LHCN-M2 (cell line): ENCODE measurements around a stretch of chr16.

GRCh38 chr16:20740305-20740856 lies 1.2 kb downstream of the THUMPD1 start:
- RAMPAGE, long total RNA = no peak

GRCh38 chr16:21501514-21502538 lies 97.6 kb upstream of the METTL9 start:
- RAMPAGE, long total RNA = no peak

GRCh38 chr16:21644660-21645030 lies 7.8 kb downstream of the IGSF6 start:
- RAMPAGE, long total RNA = no peak

DNA sequence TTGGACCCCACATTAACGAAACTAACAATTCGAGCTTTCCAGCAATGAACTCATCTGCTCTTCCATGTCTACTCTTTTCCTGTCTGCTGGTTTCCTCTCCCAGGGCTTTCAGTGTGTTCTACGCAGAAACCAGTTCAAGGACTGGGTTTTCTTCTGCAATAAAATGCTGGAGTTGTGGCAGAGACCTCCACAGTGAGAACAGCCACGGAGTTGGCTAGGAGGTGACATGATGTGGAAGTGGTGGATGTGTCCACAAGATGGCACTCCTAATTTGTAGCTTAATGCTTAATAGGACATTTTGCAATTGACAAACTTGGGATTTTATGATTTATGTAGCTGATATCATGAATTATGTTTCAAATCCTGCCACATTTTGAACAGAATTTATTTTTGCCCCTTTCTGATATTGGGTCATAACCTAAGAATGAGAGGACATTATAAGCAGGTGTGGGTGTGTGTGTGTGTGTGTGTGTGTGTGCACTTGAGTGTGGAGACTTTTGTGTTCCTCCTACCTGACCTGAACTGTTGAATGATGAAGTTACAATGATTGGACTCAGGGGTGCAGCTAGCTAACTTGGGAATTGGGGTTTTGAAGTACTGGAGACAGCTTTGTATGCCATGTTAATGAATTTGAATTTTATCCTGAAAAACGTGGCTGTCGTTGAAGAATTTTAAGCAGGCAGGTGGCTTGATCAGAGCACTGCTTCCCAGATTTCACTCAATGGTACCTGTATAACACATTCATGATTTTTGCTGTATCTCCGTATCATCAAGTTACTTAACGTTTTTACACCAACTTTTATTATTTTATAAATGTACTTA lies 2.0 kb upstream of the UQCRC2 start:
- RAMPAGE, long total RNA = no peak

GRCh38 chr16:21978912-21979373 lies 22.0 kb downstream of the PDZD9 start:
- RAMPAGE, long total RNA = no peak

- RAMPAGE, long total RNA = no peak
Observed at GRCh38 chr16:22199553-22199984, 6.5 kb upstream of the EEF2K start.

DNA sequence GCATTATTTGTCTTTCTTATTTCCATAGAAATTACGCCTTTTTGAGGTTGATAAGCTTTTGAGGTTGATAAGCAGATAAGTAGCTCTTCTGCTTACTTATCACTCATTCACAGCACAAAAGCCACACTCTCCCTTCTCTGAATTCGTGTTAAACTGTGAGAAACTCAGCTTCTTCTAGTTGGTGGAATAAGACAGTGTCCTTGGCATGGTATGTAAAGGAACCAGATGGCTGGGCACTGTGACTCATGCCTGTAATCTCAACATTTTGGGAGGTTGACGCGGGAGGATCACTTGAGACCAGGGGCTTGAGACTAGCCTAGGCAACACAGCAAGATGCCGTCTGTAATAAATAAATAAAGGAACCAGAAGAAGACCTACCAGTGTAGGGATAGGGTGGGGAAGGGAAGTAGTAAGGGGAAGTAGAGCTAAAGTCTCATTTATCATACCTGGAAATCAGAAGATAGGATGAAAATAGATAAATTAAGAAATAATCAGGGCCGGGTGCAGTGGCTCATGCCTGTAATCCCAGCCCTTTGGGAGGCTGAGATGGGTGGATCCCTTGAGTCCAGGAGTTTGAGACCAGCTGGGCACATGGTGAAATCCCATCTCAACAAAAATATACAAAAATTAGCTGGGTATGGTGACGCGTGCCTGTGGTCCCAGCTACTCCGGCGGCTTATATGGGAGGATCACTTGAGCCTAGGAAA lies 10.5 kb downstream of the EEF2K start:
- RAMPAGE, long total RNA = no peak

DNA sequence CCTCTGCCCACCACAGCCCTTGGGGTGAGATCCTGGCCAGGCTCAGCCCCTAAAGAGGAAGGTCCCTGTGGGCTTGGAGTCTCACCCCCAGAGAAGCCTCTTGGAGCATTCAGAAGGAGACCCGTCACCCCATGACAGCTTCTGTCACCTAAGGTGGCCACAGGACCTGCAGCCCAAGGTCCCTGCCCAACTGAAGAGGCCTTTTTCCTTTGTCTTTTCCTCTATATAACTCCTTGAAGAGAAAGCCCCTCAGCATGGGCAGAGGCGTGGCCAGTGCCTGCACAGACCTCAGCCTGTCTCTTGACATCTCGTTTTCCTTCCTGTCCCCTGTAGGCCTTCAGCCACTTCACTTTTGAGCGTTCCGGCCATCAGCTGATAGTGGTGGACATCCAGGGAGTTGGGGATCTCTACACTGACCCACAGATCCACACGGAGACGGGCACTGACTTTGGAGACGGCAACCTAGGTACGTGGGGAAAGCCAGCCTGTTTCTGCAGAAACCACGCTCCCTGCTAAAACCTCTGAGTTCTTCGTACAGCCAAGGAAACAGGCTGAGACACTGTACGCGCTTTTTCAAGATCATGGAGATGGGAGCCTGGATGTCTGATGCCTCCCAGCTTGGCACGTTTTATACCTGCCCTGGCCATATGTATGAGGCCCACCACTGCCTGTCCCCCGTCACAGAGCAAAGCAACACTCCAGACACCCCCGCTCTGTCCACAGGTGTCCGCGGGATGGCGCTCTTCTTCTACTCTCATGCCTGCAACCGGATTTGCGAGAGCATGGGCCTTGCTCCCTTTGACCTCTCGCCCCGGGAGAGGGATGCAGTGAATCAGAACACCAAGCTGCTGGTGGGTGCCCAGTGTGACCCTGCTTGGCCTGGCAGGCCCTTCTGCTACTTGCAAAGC lies 40.0 kb upstream of the POLR3E start:
- RAMPAGE, long total RNA = no peak

- RAMPAGE, long total RNA = no peak
Observed at GRCh38 chr16:22337480-22338499, 36.6 kb downstream of the CDR2 start.

- RAMPAGE, long total RNA = no peak
Observed at GRCh38 chr16:22353969-22354464, 20.4 kb downstream of the CDR2 start.

- RAMPAGE, long total RNA = no peak
Observed at GRCh38 chr16:22368219-22369015, 6.0 kb downstream of the CDR2 start.

DNA sequence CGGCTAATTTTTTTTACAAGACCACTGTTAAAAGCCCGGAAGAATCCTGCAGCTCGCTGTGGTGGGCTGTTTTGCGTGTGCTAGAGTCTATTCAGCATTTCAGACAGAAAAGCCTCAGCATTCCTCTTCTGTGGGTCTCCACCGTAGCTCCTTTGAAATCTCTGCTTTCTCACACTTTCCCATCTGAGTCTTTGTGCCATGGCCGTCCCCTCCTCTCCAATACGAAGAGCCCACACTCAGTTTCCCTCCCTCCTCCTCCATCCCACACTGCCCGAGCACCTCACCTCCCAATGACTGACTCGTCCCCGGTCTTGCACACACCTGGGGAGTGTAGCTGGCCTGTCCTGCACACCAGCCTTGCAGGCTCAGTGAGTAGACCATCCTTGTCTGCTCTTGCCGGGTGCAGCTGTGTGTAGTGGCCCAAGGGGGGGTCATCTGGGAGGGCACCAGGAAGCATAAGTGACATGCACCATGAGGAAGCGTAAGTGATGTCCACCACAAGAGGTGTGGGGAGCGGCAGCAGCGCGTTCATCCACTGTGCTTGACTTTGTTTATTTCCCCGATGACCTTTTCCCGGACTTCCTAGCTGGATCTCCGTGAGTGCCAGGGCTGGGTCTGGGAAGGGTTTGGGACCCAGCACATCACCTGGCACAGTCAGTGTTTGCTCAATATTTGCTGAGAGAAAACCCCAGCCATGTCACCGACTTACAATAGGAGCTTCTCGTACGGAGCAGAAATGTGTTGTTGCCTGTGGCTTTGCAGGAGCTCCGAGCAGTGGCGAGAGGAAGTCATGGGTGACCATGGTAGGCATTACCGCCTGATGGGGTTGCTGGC lies 45.5 kb upstream of the CDR2 start:
- RAMPAGE, long total RNA = no peak

GRCh38 chr16:22814578-22815356 lies 805 bp downstream of the HS3ST2 start:
- RAMPAGE, long total RNA = no peak

- RAMPAGE, long total RNA = no peak
Observed at GRCh38 chr16:23131762-23132297, 17.4 kb downstream of the USP31 start.

GRCh38 chr16:23408500-23409436 lies 44.2 kb downstream of the COG7 start:
- RAMPAGE, long total RNA = no peak

- RAMPAGE, long total RNA = no peak
Observed at GRCh38 chr16:23491648-23492828, 18.3 kb downstream of the GGA2 start.

GRCh38 chr16:23505972-23507380 lies 3.8 kb downstream of the GGA2 start:
- RAMPAGE, long total RNA = no peak

- RAMPAGE, long total RNA = no peak
Observed at GRCh38 chr16:23688488-23689075, 9.9 kb downstream of the PLK1 start.

DNA sequence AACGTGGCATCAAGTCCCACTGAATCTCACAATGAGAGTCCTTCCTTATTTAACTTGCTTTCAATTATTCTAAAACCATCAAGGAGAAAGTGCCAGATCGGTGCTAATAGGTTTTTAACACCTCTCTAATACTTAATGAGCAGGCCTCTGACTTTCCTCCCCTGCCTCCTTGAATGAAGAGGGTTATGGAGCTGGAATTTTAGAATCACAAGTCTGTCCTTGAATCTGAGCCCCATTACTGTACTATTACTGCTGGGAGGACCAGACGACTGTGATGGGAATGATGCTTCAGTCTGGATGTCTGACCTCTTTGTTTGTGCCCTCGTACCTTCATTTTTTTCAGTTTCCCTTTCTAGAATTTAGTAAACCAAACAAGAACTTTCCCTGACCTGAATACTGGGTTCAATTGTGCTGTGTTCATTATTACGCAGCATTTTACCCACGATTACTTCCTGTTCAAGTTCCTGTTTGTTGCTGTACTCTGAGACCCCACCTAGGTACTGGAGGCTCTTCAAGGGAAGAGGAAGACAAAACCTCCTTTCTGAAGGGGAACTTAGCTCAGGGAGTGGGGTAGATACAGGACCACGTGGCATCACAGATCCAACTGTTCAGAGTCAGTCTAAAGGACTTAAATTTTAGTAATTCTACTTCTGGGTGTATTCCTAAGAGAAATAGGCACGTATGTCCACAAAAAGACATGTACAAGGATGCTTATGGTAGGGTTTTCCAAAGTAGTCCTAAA lies 9.3 kb upstream of the PRKCB start:
- RAMPAGE, long total RNA = no peak

- RAMPAGE, long total RNA = no peak
Observed at GRCh38 chr16:23837626-23838167, 1.9 kb downstream of the PRKCB start.